ENCODE measurements around the genes CCKAR and NWD2.

DNA sequence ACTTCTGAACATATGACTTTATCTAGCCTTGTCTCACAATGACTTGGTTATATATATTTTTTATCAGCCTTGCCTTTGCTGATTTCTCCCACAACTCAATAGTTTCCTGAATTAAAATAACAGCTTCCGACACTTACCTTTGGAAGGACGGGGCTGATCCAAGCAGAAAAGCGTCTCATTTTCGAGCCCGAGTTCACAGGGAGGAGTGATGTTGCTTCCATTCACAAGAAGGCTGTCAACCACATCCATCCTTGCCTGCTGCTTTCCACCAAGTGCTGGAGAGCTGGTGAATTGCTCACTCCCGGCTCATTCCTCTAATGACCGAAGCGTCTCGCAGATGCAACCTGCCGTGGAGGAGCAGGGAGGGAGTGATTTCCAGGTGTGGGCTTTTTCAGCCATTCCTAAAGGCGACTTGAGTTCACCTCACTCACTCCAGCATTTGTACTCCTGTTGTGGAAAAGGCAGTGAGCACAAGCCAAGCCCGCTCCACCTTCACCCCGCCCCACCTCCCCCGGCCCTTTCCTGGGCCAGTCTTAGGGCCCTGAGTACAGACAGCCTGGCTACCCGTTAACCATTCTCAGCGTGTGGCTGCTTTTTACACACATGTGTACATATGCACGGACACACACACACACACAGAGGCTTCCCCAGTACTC is at the start of gene CCKAR:
CCKAR (minus strand) TSS at position 466 of the 656 bp plus-strand sequence.
- RRBS: no CpG with 5 or more reads among the region's 17 CpGs

- RRBS: no CpG with 5 or more reads among the region's 2 CpGs
Measured at GRCh38 chr4:26780492-26781112, 80.0 kb upstream of the STIM2 start.

DNA sequence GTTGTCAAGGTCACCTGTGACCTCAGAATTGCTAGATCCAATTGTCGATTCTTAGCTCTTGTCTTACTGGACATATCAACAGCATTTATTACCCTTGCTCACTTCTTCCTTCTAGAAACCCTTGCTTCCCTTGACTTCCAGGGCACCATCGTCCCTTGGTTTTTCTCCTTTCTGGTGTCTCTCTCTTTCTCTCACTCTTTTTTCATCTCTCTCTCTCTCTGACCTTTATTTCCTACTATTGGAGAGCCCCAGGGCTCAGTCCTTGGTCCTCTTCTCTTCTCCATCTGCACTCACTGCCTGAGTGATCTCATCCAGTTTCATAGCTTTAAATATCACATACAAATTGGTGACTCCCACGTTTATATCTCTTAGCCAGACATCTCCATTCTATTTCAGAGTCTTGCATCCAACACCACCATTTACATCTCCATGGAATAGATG is 387.9 kb downstream of the STIM2 start:
- RRBS: no CpG with 5 or more reads among the region's 3 CpGs

GRCh38 chr4:27760147-27760628 is 899.5 kb downstream of the STIM2 start:
- RRBS: no CpG with 5 or more reads among the region's 7 CpGs

DNA sequence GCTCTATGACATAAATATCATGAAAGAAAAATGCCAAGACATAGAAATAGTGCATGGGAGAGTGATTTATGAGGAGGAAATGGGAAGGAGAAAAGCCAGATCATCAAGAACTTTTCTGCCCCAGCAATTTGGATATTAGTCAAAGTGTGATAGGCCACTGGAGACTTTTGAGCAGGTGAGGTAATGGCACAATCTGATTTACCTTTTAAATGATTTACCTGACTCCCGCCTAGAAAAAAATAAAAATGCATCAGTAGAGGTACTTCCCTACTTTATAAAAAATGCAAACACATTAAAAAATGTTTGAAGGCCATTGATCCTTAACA is 688.2 kb upstream of the PCDH7 start:
- RRBS: no CpG with 5 or more reads among the region's 1 CpG

DNA sequence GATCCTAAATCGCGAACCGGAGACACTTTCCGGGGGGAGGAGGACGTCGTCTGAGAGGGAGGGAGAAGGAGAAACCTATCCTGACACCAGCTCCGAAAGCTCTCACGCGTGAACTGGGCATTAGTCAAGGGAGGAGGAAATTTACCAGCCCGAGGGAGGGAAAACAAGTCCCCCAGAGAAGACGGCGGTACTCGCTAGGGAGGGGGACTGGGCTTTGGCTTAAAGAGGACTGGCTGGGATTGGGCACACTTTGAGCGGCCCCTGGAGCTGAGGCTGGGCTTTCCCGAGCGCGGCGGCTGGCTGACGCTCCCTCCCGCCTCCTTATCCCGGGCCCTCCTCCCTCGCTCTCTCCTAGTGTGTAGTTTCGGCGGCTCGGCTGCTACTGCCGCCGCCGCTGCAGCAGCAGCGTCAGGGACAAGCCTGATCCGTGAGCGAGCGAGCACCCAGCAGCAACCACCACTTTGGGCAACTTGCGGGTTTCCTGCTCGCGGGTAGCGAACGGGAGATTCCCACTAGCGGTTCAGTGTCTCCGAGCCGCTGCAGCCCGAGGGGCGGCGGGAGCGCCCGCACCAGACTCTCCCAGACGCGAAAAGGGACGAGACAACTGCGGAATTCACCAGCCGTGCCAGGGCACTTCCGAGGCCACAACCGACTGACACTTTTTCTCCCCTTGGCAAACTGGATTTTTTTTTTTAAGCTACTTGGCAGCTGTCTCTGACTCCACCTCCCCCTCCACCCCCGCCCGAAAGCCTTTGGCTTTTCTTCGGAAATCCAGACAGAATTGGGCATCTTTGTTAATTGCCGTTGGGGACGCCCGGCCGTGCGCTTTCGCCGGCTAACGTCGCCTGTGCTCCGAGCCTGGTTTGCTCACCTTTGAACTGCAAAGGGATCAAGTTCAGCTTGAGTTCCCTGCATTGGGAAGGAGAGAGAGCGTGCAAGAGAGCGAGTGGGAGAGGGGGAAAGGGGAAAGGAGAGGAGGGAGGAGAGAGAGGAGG is 573 bp upstream of the PCDH7 start:
- RRBS: no CpG with 5 or more reads among the region's 67 CpGs

DNA sequence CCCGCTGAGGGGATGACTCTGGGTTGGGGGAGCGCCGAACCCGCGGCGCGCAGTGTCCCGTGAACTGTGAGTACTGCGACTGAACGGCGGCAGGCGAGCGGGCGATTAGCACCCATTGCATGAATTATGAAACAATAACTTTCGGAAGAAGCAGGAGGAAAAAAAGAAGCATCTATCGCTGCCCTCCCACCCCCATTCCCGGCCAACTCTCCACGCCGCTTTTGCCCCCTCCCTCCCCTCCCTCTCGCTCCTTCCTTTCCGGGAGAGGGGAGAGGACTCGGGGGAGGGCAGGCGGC is 836 bp downstream of the PCDH7 start:
- RRBS: 6% methylated on average over 7 of the region's 23 CpGs

DNA sequence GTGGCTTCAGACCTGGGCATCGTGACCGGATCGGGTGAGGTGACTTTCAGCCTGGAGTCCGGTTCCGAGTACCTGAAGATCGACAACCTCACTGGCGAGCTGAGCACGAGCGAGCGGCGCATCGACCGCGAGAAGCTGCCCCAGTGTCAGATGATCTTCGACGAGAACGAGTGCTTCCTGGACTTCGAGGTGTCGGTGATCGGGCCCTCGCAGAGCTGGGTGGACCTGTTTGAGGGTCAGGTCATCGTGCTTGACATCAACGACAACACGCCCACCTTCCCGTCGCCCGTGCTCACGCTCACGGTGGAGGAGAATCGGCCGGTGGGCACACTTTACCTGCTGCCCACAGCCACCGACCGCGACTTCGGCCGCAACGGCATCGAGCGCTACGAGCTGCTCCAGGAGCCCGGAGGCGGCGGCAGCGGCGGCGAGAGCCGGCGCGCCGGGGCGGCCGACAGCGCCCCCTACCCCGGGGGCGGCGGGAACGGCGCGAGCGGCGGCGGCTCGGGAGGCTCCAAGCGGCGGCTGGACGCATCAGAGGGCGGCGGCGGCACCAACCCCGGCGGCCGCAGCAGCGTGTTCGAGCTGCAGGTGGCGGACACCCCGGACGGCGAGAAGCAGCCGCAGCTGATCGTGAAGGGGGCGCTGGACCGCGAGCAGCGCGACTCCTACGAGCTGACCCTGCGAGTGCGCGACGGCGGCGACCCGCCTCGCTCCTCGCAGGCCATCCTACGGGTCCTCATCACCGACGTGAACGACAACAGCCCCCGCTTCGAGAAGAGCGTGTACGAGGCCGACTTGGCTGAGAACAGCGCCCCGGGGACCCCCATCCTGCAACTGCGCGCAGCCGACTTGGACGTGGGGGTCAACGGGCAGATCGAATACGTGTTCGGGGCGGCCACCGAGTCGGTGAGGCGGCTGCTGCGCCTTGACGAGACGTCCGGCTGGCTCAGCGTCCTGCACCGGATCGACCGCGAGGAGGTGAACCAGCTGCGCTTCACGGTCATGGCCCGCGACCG is 1.7 kb downstream of the PCDH7 start:
- RRBS: 17% methylated on average over 29 of the region's 132 CpGs

DNA sequence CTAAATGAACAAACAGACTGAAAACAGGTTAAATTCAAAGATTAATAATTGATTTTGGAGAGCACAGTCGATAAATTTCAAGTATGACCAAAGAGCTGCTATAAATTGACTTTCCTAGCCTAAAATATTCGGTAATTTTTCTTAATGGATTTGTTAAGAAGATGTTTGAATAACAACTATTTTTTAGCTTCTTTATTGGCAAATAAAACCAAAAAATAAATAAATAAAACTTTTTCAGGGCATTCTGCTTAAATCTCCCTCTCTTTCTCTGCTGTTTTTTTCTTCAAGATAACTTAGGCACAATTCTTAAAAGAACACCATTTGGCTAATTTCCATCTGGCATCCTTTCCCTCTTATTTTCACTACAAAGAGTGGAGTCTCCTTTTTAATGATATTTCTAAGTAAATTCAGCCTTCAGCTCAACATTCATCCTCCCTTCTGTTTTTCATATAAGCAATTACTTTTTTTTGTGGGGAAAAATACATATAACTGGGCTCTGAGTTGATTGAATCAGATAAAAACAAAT is 88.0 kb downstream of the PCDH7 start:
- RRBS: no CpG with 5 or more reads among the region's 2 CpGs

DNA sequence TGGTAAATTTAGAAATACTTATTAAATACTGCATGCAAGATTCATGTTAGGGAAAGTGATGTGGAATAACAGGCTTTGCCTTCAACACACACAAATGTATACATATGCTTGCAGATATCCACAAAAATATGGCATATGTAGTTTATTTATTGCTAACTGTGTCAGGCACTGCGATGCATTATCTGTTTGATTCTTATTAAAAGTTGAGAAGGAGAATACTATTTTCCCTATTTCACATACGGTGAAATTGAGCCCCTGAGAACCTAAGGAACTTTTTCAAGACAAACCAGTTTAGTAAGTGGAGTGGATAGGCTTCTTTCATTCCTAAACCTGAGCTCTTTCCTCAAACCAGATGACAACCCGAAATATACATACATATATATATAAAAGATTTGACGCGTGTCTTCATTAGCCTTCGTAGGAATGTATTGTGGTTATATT is 379.3 kb downstream of the PCDH7 start:
- RRBS: no CpG with 5 or more reads among the region's 6 CpGs

DNA sequence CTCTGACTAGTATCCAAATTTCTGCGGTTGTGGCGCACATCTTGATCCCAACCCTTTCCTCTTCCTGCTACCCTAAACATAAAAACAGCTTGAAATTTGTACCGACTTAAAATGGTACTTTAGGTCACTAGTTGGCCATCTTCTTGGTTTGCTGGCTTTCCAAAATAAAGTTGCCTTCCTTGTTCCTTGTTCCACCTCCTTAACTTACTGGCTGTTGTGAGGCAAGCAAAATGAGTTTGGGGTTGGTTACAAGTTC is 180.9 kb downstream of the ARAP2 start:
- RRBS: no CpG with 5 or more reads among the region's 3 CpGs

DNA sequence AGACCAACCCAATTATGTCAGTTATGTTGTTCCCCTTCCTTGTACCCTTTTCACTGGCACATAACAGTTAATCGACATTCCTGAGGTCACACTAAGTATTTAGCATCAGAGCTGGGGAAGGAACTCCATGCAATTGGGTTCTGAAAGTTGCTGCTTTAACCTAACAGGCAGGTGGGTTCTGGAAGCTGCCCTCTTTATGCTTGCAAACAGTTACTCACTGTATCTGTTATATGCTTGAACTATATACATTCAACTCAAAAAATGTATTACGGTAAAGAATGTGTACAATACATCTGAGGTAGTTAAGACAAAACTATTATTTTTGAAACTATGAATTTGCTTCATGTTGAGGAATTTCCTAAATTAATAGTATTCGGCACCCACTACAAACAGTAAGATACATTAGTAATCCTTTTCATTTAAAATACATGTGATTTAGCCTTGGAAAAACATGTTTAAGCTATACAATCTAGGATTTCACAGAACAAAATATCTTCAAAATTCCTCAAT is 90.4 kb downstream of the ARAP2 start:
- RRBS: no CpG with 5 or more reads among the region's 3 CpGs

DNA sequence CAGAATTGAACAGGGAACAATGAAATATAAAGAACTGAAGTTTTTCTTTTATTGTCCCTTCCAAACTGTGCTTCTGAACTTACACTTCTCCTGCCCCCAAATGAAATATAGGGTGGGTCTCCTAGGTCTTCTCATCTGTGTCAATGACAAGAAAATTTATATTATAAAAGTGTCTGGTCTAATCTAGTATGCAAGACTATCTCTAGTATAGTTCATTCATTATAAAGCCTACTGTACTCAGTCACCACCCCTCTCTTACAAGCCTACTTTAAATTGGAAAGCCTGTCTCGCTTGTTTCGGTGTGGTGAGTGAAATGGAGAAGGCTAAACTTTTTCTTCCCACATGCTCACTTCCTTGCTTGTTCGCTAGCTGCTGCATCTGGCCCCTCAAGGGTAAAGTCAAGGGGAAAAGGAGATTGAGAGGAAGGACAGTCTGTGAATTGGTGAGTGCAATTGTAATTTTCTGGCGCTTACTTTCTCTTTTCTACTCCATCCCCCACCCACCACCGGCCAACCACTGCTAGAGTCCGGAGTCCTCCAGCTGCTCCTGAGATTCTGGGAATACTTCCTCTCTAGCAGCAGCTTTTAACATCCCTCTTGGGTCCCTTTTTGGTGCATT is 12.0 kb upstream of the ARAP2 start:
- RRBS: no CpG with 5 or more reads among the region's 6 CpGs

DNA sequence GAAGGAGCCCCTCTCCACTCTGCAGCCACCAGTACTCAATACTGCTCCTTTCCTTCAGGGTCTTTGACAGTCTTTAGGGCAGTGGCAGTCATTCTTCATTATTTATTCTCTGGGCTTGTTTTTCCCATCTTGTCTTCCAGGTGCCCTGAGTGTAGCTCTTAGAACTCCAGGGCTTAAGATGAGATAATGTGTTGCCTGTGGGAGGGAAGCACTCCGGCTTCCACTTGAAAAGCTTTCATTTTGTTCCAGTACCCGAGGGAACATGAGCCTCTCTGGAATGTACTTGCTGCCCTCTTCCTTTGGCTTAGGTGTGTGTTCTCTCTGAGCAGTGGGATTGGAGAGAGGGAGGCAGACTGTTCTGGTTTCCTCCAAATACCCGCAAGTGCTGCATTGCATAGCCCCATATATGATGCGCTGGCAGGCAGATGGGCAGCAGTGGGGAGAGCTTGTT is 927 bp upstream of the DTHD1 start:
- RRBS: no CpG with 5 or more reads among the region's 4 CpGs

DNA sequence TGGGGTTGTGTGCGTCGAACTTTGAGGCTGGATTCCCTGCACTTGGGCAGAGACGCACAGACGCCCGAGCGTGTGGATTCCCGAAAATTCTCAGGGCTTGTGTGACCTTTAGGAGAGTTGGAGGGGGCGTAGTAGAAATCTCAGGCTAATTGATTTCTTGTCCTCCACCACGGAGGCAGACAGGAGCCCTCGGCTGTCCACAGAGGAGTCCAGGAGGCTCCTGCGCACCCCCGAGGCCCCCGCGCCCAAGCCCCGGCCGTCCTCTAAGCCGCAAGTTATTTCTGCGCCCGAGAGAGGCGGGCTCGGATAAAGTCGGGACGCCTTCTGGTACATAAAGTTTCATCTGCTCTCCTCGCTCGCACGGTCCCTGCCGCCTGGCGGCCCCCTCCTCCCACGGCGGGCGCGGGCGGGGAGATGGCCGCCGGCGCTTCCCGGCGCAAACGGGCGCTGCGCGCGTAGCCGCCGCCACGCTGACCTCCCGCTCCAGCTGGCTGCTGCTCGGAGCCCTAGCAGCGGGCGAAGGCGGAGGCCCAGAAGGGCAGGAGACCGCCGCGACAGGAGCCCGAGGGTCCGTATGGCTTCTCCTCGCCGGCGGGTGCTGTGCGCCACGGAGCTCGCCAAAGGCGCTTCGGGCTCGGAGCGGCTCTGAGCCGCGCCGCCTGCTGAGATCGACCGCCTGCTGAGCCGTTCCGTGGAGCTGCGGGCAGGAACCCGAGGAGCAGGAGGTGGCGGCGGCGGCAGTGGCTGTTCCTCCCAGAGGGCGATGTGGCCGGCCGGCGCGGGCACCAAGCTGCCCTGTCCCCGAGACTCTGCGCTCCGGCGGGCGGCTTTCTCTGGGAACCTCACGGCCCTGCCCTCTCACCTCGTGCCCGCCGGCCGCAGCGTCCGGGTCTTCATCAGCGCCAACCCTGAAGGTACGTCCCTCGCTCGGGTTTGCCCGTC is at the start of gene NWD2:
NWD2 (plus strand) TSS at position 439 of the 942 bp plus-strand sequence.
- RRBS: 8% methylated on average over 12 of the region's 100 CpGs

DNA sequence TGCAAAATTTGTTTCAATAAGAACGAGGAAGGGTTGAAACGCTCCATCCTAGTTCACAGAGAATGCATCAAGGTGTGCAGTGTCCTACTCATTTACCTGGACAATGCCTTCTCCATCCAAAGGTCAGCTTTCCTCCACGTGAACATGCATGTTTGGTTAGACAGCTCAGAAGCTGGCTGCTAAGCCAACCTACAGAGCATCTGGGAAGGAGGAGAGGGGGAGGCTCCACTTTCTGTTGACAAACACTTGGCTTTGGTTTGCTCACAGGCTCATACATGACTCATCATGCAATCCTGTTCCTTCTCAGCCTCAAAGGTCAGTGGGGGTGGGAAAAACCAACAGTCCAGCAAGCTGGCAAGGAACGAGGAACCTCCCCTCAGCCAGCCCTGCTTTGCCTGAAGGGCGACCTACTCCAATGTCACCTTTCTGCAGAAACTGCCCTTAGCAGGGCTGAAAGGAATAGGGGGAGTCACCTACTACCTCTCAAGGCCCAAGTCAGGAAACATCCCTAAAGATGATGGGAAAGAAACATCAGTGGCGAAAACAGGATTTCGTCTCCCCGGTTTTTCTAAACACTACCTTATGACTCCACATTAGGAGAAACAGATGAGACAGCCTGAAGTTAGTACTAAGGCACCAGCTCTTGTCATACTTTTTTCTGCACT is 38.0 kb downstream of the RELL1 start:
- RRBS: no CpG with 5 or more reads among the region's 8 CpGs

GRCh38 chr4:37675794-37676401 is 10.3 kb downstream of the RELL1 start:
- RRBS: no CpG with 5 or more reads among the region's 2 CpGs

DNA sequence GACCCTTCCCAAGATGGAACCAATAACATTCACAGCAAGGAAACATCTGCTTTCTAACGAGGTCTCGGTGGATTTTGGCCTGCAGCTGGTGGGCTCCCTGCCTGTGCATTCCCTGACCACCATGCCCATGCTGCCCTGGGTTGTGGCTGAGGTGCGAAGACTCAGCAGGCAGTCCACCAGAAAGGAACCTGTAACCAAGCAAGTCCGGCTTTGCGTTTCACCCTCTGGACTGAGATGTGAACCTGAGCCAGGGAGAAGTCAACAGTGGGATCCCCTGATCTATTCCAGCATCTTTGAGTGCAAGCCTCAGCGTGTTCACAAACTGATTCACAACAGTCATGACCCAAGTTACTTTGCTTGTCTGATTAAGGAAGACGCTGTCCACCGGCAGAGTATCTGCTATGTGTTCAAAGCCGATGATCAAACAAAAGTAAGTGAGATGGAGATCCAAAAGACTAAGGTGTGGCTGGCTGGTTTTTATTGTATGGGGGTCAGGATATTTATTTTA is 11.3 kb downstream of the TBC1D1 start:
- RRBS: no CpG with 5 or more reads among the region's 9 CpGs

DNA sequence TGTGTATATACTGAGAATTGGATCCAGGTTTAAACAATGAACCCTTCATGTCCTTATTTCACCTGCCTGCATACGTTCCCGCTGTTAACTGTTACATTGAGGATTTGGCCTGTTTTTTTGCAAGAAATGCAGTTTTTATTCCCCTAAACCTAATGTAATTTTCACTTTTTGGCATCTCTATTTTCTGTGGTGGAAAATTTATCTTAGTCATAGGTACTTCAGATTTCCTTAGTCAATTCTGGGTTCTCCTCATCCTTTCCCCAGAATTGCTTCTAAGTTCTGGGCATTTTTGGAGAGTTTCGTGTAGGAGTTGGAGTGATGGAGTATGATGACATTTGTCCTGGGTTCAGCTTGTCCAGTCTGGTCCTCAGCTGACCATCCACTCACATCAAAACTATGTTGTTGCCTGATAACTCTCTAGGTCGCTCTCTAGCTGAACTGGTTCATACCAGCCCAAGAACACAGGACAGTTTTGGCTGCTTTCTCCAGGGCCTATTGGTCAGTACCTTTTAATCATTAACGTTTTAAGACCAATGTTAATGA is 13.2 kb downstream of the PTTG2 start:
- RRBS: no CpG with 5 or more reads among the region's 5 CpGs

- RRBS: 2% methylated on average over 9 of the region's 34 CpGs
Measured at GRCh38 chr4:37977745-37978186, 17.6 kb downstream of the PTTG2 start.

Data from GM19240 (cell line).